HT1080 (cell line): ENCODE measurements around a stretch of chr3.

DNA sequence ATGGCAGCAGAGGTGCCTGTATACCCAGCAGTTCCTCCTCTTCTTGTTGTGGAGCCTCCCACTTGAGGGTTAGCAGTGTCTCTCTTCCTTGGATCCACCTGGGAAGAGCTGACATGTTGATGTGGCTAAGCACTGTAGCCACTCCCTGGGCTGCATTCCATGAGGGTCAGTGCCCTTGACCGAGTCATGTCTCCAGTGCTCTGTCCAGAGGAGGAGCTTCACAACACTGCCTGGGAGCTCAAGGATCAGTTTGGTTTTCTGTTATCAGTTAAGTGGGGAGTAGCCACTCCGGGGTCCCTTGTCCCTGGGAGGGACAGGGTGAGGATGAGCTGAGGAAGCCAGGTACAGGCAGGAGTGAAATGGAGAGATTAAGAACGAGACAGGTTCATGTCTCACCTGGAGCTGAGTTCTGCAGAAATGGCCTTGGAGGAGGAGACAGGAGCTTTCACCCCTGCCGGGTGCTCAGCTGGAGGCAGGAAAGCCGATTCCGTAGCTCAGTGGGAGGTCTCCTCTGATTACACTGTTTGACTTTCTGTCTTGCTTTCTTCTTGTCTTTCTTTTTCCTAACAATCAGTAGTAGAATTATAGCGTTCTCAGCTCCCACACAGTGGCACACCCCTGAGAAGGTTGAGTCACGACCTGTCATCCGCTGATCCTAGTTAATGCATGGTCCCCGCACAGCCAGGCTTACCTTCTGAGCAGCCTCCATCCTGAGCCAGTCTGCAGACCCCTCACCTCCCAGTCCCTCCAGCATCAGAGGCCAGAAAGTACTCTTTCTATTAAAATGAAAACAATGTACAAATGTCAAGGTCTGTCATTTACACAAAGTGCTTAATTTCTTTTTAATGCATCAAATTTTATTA, 57.8 kb upstream of the SEC22A start:
RAMPAGE:
- cytosol, long total RNA, result no peak
- long total RNA, result no peak
- nucleus, long total RNA, result no peak

DNA sequence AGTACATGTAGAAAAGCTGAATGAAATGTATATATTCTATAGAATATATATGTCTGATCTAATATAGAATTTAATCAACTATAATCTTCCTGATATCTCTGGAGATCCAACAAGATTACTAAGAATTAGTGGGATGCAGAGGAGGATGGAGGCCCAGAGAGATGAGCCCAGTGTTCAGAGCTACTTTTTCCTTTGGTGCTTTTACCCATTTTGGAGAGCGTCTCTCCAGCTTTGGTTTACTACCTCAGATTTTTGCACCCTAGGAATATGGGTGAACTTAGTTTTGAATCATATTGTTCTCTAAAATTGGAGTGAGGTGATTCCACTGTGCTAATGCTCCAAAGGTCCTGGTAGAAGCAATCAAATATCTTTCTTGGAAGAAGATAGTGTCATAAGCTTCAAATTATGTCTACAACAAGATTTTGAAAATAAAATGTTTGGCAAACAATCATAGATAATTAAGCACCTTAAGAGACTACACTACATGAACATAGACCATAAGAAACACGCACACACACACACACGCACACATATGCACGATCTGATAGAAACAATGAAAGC, 34.6 kb downstream of the SEC22A start:
RAMPAGE:
- cytosol, long total RNA, result no peak
- long total RNA, result no peak
- nucleus, long total RNA, result no peak

GRCh38 chr3:123388652-123389433, 60.0 kb downstream of the ADCY5 start:
RAMPAGE:
- cytosol, long total RNA, result no peak
- long total RNA, result no peak
- nucleus, long total RNA, result no peak

RAMPAGE:
- cytosol, long total RNA, result no peak
- long total RNA, result no peak
- nucleus, long total RNA, result no peak
Measured at GRCh38 chr3:123419902-123420573, 28.9 kb downstream of the ADCY5 start.

RAMPAGE:
- cytosol, long total RNA, result no peak
- long total RNA, result no peak
- nucleus, long total RNA, result no peak
Measured at GRCh38 chr3:123424400-123425017, 24.4 kb downstream of the ADCY5 start.

DNA sequence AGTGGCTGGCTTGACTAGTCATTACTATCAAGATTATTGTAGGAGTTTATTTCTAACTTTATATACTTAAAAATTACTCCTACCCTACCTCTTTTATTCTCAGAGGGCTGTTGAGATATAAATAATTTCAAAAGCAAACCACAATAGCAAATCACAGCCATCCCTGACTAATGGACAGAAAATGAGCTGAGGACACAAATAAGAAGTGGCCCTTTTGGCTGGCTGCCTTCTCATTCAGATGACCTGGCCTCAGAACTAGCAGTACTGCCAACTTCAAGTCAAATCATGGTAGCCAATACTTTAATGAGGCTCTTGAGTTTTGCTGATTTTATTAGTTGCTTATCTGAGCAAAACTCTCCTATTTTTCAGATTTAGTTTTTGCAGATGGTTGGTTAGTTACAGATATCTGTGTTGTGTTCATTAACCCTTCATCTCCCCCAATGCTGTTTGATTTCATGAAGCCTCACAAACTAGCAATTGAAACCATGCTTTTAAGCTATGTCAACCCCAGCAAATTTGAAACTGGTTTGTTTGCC, 73.3 kb upstream of the HACD2 start:
RAMPAGE:
- cytosol, long total RNA, result no peak
- long total RNA, result no peak
- nucleus, long total RNA, result no peak

RAMPAGE:
- cytosol, long total RNA, result no peak
- long total RNA, result no peak
- nucleus, long total RNA, result no peak
Measured at GRCh38 chr3:123658712-123659571, 74.1 kb upstream of the HACD2 start.

DNA sequence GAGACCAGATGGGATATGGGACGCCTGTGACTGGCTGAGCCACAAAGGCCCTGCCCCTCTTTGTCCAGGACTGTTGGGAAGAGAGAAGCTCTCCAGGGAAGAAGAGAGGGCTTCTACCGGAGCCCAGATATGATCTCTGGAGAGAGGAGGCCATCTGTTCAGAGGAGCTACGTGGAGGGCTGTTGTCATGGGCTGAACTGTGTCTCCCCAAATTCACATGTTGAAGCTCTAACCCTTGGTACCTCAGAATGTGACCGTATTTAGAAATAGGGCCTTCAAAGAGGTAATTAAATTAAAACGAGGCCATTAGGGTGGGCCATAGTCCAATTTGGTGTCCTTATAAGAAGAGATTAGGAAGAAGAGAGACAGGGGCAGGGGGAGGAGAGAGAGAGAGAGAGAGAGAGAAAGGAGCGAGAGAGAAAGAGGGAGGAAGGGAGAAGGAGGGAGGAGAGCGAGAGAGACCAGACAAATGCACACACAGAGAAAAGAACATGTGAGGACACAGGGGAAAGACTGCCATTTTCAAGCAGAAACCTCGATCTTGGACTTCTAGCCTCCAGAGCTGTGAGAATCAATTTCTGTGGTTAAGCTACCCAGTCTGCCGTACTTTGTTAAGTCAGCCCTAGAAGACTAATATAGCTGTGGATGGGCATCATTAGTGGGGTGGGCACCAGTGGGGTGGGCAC, 87.1 kb upstream of the HACD2 start:
RAMPAGE:
- cytosol, long total RNA, result no peak
- long total RNA, result no peak
- nucleus, long total RNA, result no peak

DNA sequence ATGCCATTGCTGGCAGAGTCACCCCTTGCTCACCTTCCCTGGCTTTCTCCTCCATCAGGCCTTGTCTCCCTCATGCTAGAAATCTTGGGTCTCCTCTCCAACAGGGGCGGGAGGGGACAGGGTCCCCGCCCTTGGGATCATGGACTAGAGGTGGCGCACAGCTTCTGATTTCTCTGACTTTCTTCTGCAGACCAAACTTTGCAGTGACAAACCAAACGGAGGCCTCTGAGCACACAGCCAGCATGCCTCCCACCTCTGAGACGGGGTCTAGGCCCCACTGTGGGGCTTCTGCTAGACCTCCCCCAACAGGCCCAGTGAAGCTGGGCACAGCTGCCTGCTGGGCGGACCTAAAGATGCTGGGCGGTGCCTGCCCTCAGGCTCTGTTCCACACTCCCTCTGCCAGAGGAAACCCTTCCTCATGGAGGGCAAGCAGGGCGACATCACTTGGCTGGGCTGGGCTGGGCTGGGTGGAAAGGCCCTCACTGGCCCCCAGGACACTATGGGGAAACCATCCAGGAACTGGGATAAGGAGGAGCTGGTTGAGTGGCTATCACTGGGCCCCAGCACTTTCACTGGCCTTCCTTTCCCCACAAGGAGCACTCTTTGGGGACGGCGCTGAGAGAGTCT, 97.9 kb upstream of the HACD2 start:
RAMPAGE:
- cytosol, long total RNA, result no peak
- long total RNA, result no peak
- nucleus, long total RNA, result no peak

RAMPAGE:
- cytosol, long total RNA, result no peak
- long total RNA, result no peak
- nucleus, long total RNA, result no peak
Measured at GRCh38 chr3:123692653-123692955, 107.8 kb upstream of the HACD2 start.

DNA sequence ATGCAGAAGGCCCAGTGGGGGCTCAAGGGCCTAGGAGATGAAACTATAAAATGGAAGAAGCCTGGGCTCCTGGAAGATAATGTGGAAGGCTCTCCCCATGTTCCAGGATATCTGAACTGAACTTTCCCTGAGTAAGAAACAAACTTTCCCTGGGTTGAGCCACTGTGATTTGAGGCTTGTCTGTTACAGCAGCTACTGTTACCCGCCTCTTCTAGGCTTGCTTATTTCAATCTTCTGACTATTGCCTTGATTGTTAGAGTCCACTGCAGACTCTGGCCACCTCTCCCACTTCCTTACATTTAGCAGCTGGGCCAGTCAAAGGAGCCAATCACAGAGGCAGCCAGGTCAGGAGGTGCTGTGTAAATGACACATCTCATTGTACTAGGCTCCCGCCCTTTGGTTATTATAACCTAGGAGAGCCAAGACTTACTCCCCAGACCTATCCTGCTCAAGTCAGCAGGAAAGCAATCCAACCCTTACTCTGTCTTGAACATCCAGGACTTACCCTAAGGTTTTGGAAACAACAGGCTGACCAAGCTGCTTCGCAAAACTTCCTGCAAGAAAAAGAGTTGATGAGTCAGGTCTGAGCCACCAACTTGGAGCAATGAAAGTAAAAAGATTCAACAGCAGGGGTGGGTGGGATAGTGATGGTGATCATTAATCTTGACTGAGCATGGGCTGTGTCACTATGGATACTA, 144.5 kb downstream of the MYLK start:
RAMPAGE:
- cytosol, long total RNA, result no peak
- long total RNA, result no peak
- nucleus, long total RNA, result no peak

RAMPAGE:
- cytosol, long total RNA, result no peak
- long total RNA, result no peak
- nucleus, long total RNA, result no peak
Measured at GRCh38 chr3:123779335-123779899, 104.7 kb downstream of the MYLK start.

DNA sequence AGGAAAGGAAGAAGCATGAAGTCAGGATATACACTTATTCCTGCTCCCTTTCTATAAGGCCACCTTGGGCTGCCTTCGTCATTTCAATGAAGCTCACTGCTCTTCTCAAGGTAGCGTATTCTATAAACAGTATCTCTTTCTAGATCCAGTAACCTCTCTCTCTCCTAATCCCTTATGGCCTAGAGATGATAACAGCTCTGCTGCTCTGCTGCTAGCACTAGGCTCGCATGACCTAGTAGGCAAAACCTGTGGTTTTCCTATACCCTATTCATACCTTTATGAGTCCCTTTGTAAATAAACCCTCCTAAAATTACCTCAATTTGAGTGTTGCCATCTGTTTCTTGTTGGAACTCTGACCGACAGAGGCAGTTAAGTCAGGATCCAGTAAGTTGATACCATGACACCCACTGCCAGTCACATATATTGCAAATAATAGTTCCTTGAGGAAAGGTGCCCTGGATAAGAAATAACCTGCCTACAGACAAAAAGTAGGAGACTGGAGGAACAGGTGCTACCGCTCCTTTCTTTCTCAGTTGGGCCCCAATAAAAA, 7.3 kb downstream of the CCDC14 start:
RAMPAGE:
- cytosol, long total RNA, result no peak
- long total RNA, result no peak
- nucleus, long total RNA, result no peak

DNA sequence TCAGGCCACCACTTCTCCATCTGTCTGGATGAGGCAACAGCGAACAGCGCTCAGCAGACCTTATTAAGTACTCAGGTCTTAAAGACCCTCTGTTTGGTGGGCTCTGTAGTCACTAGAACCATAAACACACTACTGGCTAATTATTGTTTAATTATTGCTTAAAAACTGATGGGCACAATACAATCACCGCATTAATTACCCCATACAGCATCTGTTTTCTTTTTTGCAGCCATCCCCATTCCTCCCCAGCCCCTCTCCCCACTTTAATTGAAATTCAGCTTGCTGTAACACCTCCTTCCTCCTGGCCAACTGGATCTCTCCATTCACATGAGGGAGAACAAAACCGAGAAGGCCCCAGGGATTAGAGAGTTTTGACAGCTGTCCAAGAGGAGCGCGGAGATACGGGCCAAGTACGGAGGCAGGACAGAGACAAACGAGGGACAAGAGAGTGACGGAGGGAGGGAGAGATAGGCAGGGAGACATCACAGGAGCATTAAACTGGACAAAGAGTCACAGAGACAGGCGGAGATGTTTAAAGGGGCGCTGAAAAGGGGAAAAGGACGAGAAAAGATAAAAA, 1.1 kb upstream of the KALRN start:
RAMPAGE:
- cytosol, long total RNA, result no peak
- long total RNA, result no peak
- nucleus, long total RNA, result no peak

GRCh38 chr3:124094277-124094943, 61.2 kb downstream of the KALRN start:
RAMPAGE:
- cytosol, long total RNA, result no peak
- long total RNA, result no peak
- nucleus, long total RNA, result no peak

DNA sequence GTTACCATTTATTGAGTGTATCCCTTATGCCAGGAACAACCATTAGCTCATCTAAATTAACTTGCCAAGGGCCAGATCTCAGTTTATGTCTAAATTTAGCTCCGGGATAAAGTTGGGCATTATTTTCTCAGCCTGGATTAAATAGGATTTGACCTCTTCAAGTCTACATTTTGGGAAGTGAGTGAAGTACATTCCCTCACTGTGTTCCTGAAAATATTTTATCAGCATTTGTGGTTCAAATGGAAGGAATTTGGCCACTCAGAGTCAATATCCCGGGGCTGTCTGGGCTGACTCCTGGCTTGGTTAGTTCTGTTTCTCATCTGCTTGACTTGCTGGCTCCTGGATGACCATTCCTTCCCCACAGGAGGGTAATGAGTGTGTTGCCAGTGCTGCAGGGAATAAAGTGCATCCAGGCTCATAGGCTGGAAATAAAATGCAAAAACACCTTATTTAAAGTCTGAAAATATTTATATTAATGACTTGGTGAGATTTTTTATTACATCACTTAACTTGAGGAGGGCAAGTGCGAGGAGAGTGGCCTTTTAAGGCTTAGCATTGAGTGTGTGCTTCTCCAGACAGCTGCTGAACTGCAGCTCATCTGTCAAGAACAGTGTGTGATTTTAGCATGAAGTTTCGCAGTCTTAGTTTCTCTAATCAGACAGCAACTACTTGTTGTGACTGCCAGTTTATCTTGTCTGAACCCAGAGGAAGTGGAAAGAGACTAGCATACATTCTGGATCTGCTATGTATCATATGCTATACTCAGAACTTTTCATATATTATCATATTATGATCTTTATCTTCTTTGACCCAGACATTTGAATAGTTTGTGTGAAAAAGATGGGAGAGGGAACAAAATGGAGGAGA, 250.3 kb downstream of the KALRN start:
RAMPAGE:
- cytosol, long total RNA, result no peak
- long total RNA, result no peak
- nucleus, long total RNA, result no peak

DNA sequence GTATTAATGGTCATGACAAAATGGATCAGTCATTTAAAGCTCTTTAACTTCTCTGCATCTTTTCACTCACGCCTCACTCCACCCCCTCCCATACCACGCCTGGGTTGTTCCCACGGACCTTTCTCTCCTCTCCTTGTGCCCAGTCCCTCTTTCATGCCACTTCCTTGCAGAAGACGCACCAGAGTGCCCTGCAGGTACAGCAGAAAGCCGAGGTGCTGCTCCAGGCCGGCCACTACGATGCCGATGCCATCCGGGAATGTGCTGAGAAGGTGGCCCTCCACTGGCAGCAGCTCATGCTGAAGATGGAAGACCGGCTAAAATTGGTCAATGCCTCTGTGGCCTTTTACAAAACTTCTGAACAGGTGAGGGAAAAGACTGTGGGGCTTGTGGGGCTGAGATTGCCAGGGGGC, 296.1 kb upstream of the UMPS start:
RAMPAGE:
- cytosol, long total RNA, result no peak
- long total RNA, result no peak
- nucleus, long total RNA, result no peak

DNA sequence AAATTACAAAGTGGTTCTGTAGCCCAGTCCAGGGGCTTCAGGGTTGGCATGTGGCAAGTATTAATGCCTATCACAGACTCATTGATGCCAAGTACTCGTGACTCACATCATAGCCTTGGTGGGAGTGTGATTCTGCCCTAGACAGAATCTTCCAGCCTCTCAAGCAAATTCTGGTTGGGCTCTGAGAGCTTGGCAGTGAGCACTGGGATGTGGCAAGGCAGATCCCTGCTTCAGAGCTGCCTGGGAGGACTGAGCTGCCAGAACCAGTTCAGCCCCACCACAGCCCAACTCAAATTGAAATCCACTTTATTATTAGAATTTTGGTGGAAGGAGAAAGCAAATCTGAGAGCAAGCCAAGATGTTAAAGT, 225.7 kb upstream of the UMPS start:
RAMPAGE:
- cytosol, long total RNA, result no peak
- long total RNA, result no peak
- nucleus, long total RNA, result no peak

DNA sequence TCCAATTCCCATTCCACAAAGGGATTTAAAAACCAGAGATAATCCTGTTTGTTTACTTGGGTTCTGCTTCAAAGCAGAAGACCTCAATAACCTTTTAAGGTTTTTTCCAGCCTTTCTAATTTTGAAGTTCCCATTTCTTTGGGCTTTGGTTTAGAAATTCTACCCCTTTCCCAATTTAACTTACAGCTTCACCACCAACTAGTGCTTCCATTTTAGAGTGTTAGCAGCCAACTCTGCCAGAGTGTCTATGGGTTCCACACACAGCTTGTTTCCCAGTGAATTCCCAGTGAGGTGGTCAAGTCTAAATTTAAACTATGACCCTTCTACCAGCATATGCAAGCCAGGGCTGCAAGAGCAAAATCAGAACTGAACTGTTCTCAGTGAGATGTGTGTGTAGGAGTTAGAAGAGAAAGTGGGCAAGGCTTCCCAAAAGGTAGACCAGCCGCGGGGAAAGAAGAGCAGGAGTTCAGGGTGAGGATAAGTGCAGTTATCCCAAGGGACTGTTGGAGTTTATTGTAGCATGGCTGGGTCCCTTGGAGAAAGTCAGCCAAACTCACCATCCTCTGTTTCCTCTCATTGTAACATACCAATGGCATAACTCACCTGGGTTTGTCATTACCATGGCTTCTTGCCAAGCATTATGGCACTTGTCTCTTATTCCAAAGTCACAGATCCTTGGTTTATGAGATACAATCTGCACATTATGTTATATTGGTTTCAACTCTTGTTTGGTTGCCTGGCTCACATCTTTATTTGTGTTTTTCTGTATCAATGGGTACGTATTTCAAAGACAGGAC, 130.4 kb upstream of the UMPS start:
RAMPAGE:
- cytosol, long total RNA, result no peak
- long total RNA, result no peak
- nucleus, long total RNA, result no peak

DNA sequence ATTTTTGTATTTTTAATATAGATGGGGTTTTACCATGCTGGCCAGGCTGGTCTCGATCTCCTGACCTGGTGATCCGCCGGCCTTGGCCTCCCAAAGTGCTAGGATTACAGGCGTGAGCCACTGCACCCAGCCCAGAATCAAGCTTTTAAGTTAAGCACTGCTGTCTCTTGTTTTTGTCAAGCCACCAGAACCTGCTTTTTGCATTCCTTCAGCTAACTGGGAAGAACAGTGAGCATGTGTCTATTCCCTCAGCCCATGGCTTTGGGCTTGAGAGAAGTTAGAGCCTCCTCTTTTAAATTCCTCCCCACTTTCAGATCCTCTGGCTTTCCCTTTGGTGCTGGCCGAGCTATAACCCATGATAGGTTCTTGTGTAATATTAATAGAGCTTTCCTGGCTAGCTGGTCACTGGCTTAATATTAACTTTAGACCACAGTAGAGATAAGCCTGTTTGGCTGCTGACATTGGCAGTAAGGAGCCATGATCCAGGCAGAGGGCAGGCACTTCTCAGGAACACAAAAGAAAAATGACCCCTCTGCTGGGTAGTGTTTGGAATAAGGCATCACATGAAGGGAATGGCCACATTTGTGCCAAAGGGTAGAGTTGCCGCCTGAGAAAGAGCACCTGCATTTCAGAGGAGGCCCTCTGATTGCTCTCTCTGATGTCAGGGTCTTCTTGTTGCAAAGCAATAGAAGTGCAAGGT, 65.5 kb upstream of the UMPS start:
RAMPAGE:
- cytosol, long total RNA, result no peak
- long total RNA, result no peak
- nucleus, long total RNA, result no peak